Foreskin keratinocyte (primary cell): ENCODE measurements around a stretch of chr2.

DNA sequence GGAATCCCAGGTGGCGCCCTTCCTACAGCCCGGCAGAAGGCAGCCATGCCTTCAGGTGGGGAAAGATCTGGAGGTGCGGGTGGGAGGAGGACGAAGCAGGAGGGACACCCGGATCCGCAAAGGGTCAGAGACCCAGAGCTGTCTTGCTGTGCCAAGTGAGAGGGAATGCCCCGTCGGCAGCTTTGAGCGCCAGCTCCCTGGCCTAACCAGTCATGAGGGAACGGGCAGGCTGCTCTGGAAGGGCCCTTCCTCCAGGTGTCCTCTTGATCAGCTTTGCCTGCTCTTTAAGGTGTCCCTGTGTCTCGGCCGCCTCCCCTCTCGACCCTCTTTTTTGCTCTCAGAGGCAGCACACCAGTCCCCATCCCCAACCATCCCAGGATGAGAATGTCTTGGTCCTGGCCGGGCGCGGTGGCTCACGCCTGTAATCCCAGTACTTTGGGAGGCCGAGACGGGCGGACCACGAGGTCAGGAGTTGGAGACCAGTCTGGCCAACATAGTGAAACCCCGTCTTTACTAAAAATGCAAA is 22.7 kb downstream of the TEX44 start:
- RAMPAGE, total RNA: no peak

DNA sequence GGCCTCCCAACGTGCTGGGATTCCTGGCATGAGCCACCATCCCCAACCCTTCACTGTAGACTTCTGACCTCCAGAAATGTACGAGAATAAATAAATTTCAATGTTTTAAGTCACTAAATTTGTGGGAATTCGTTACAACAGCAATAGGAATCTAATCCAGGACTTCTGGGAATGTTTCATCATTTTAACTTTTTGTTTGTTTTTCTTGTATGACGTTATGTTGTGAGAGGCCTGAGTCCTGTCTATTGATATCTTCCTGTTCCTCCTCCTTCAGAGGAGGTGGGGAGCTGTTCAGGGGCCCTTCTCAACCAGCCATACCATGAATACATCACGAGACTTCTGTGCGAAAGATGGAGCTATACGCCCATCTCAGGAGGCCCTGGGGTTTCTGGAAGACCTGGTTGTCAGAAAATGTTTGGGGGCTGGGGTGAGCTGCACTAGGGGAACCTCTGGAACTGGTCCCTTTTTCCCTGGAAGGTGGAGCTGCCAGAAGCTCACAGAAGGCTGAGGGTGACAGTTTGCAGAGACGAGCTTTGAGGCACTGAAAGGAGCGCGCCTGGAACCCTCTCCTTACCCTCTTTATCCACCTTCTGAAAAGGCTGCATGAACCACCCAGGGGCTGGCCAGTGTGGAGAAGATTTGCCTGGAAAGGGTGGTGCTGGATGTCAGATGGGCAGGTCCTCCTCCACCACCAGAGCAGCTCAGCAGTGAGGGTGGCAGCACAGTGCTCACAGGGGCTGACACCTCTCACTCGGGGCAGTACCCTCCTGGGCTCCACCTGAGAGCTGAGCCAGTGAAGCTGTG is 40.3 kb downstream of the TEX44 start:
- RAMPAGE, total RNA: no peak

DNA sequence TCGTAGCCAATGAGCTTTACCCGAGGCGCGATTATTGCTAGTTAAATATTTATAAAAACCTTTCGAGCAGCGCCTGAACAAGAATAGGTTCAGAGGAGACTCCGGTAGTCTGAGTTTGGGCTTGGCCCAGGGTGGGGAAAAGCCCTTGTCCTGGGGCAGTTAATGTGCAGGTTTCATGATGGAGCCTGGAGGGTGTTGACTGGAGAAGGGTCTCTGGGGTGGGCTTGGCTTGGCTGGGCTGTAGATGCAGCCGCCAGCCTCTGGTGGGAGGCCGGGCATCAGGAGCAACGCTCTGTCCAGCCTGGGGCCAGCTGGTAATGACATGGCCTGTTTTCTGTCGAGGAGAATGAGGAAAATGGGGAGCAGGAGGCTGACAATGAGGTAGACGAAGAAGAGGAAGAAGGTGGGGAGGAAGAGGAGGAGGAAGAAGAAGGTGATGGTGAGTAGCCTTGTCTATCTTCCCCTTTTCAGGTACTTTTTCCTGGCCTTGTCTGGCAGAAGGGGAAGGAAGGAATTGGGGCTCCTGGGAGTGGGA is 3.3 kb downstream of the PTMA start:
- RAMPAGE, total RNA: no peak

DNA sequence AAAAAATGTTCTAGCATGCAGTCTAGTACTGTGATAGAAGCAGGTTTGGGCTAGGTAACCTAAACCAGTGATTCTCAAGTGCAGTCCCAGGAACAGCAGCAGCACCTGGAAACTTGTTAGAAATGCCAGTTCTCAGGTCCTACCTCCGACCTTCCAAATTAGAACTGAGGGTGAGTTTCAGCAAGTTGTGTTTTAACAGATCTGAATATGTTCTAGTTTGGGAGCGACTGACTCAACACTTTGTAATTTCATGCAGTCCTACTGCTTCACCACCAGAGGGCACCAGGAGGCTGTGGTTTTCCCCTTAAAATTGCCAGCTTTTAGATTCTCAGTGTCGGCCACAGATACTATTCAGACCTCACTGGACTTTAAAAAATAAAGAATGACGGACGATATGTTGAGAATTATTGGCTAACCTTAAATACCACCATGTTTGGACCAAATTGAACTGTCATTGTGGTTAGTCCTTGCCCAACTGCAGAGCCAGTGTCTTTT is 20.2 kb downstream of the NPPC start:
- RAMPAGE, total RNA: no peak

GRCh38 chr2:231985597-231986190 is 24.2 kb downstream of the DIS3L2 start:
- RAMPAGE, total RNA: no peak

GRCh38 chr2:232319847-232320277 is 58.7 kb upstream of the ALPP start:
- RAMPAGE, total RNA: no peak

GRCh38 chr2:232385502-232386354 is 7.2 kb downstream of the ALPP start:
- RAMPAGE, total RNA: no peak

DNA sequence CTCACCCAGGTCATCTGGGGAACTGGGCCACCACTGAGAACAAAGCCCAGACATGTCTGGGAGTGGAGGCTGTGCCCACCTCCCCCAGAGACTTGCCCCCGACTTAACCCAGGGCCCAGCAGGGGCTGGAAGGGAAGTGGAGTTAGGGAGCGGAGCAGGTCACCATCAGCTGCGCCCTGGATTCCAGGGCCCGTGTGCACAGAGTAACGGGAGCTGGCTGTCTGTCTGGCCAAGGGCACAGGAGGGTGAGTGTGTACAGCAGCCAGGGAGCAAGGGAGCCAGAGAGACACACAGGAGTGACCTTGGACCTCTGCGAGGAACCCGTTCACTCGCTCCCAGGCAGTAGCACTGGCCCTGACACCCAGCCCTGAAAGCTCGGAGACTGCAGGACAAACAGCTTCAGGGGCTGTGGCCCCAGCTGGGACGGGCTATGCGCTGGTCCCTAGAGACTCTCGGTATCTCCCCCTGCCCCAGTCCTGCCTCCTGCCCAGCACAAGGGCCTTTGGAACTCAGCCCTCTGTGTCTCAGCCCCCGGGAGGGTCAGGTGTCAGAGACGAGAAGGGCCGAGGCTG is 12.3 kb upstream of the ALPI start:
- RAMPAGE, total RNA: no peak

GRCh38 chr2:232624191-232625159 is 8.9 kb upstream of the EFHD1 start:
- RAMPAGE, total RNA: no peak

DNA sequence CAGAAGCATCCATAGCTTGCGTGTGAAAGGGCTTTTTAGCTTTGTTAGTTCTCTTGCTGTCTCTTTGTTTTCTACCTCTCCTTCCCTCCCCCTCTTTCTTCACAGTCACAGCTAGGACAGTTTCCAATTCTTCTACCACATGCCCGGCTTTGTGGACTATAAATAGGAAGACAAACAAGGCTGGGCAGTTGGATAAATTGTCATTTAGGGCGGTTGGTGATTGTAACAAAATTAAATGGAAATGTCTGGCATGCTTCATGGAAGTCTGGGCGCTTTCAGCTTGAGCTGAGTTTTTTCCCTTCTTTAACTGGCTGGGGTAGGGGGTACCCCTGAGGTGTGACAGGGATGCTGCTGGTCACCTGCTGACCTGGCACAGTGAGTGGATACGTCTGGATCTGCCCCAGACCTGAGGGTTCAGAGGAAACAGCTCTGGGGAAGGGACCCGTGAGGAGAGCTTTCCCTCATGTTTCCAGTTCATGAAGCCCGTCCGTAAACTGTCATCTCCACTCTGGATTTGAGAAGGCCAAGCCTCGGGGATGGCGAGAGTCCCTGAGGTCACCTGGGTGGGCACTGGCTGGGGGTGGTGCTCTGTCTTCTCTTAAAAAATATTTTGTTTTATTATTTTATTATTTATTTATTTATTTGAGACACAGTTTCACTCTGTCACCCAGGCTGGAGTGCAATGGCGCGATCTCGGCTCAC is 29.0 kb upstream of the GIGYF2 start:
- RAMPAGE, total RNA: no peak

DNA sequence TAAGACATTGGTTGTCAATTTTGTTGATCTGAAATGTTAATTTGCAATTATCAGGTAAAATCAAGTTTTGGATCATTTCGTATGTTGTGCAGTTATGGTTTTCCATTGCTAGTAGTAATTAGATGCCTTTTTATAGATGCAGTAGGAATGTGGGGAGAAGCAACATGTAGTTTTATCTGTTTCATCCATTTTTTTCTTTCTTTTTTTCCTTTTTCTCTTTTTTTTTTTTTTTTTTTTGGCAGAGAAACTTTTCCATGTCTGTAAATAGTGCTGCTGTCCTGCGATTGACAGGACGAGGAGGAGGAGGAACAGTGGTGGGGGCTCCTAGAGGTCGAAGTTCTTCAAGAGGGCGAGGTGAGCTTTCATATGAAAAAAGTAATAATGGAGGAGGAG is 20.4 kb downstream of the KCNJ13 start:
- RAMPAGE, total RNA: no peak

GRCh38 chr2:232812199-232812676 is 35.9 kb upstream of the KCNJ13 start:
- RAMPAGE, total RNA: no peak

DNA sequence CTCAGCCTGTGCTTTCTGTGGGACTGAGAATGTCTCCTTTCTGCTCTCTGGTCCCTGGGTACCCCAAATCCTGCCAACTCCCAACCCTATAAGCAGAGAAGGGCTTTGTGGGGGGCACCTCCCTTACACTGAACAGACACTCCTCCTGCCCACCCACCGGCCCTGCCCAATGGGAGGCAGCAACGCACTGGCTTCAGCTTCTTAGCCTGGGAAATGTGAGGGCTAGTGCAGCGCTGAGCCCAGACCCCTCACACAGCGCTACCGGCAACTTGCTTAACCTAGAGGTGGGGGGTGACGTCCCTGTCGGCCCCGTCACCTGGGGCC is 5.5 kb downstream of the SNORC start:
- RAMPAGE, total RNA: no peak

DNA sequence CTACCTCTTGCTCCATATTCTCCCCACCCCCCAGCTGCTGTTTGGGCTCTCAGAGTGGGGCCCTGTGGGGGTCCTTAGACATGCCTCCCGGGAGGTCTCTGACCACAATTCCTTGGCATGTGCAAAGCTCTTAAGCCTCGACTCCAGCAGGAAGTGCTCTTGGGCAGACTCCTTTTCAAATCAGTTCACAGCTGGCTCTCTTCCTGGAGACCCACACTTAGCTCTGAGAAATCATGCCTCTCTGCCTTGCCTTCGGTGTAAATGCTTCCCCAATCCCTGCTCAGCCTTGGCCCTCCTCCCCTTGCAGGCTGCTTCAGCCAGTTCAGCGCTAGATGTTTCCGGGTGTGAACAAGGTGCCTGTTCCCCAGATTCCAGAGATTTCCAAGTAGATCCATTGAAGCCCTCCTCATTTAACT is 46.9 kb downstream of the NGEF start:
- RAMPAGE, total RNA: no peak

- RAMPAGE, total RNA: no peak
Observed at GRCh38 chr2:233075937-233076385, 15.8 kb downstream of the INPP5D start.

- RAMPAGE, total RNA: no peak
Observed at GRCh38 chr2:233082198-233082539, 22.0 kb downstream of the INPP5D start.

DNA sequence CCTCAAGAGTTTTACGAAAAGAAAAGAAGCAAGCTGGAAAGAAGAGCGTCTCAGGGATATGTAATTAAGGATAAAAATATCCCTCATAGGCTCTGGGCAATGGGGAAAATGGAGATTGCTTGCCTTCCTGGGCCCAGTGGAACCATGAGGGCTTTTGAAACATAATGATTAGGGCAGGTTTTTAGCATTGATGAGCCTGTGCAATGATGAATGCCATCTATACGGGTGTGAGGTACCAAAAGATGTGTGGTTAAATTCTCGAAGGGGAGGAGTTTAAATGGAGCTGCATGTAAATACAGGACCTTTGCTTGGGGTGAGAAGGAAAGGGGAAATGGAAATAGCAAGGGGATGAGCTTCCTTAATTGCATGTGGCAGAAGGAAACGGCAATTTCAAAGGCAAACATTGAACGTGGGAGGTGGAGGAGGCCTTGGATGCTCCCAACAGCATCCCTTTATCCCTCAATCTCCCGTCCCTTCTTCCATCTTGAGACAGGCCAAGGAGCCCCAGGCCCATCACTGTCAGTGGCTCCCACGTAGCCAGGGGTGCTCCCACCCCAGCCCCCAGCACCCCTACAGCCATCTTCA is 32.3 kb downstream of the INPP5D start:
- RAMPAGE, total RNA: no peak

GRCh38 chr2:233170949-233171221 is 80.6 kb upstream of the ATG16L1 start:
- RAMPAGE, total RNA: no peak

DNA sequence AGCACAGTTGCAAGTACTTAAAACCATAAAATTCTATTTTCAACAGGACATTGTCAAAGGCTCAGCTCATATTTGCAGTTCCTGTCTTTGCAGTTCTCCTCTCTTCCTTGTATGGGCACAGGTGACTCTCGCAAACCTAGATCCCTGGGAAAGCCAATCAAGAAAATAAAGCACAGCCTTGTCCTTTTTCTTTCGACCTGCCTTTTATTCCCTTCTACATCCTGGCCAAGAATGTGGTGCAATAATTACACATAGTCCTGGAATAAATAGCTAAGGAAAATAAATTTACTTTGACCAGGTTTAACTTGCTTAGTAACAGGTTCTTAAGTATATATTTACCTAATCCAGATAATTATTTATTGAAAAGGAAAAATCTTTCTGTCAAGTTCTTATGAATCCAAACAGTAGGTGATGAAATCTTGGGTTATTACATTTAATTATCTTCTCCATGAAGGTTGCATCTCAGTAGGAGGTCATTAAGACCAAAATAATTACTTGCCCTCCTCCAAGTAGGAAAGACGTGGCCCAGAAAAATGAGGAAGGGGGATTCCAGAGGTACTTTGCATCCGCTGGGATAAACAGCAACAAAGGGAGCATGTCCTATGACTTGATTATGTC is 20.3 kb downstream of the ATG16L1 start:
- RAMPAGE, total RNA: no peak

- RAMPAGE, total RNA: no peak
Observed at GRCh38 chr2:233329551-233329951, 21.9 kb downstream of the SAG start.